Mammary microvascular endothelial cell (primary cell): ENCODE data around the genes CCDC69 and SLC36A2.

DNA sequence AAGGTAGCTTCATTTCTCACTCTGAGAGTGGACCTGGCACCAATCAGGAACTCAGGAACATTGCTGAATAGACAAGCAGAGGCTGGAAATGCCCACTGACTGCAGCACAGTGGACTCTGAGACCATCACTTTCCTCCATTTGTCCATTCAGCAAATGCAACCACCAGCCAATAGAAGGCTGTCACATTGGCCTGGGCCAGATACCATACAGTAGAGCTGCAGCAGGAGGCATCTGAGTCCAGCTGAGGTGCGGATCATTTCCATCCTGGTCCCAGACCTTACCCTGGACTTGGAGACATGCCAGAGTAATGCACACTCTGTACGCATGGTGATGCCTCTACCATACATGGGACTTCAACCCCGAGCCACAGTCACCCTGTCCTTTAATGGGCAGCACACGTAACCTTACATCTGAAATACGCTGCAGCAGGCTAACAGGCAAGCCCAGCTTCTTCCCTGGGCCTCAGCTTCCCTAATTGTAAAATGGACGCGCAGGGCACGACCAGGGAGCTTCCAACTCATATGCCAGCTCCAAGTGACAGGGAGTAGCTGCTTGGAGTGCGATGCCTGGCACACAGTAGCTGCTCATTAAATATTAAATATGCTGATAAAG, 18.0 kb downstream of the TNIP1 start:
- RAMPAGE, long total RNA = no peak

- RAMPAGE, long total RNA = no peak
Measured at GRCh38 chr5:151098629-151098811, 17.7 kb upstream of the TNIP1 start.

GRCh38 chr5:151150284-151151309, 7.0 kb downstream of the ANXA6 start:
- RAMPAGE, long total RNA = no peak

GRCh38 chr5:151217553-151218030, 6.3 kb downstream of the CCDC69 start:
- RAMPAGE, long total RNA = no peak

- RAMPAGE, long total RNA = start-site peak on the minus strand at chr5:151224055-151224093, 693 and 61 reads in 2 replicates
Measured at GRCh38 chr5:151223588-151224385, at the start of gene CCDC69. Gene CCDC69, minus strand, starts transcription at chr5:151224092.

- RAMPAGE, long total RNA = no peak
Measured at GRCh38 chr5:151230014-151230434, 6.1 kb upstream of the CCDC69 start.

GRCh38 chr5:151253590-151254132, 676 bp downstream of the GM2A start:
- RAMPAGE, long total RNA = no peak

- RAMPAGE, long total RNA = no peak
Measured at GRCh38 chr5:151263825-151264618, 11.0 kb downstream of the GM2A start.

DNA sequence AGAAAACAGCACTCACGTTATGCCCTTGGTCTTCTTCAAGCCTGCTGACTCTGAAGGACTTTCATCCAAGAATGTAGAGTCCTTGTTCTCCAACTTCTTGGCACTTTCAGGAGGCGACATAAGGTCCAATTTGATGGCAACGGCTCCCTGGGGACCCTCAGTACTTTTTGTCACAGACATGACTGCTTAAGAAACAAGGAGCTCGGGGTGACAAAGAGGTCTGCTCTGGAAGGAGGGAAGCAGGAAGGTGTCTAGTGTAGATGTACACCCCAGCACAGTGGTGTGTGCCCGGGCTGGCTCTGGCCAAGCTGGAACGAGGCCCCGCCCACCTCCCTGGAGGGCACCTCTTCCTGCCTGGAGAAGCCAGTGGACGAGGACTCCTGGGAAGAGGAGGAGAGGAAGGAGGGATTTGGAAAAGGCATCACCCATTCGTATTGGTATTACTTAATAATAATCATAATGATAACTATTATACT, at the start of gene SLC36A2:
Gene SLC36A2 (minus strand): TSS at position 279 of the 476 bp plus-strand sequence.
- RAMPAGE, long total RNA = no peak

DNA sequence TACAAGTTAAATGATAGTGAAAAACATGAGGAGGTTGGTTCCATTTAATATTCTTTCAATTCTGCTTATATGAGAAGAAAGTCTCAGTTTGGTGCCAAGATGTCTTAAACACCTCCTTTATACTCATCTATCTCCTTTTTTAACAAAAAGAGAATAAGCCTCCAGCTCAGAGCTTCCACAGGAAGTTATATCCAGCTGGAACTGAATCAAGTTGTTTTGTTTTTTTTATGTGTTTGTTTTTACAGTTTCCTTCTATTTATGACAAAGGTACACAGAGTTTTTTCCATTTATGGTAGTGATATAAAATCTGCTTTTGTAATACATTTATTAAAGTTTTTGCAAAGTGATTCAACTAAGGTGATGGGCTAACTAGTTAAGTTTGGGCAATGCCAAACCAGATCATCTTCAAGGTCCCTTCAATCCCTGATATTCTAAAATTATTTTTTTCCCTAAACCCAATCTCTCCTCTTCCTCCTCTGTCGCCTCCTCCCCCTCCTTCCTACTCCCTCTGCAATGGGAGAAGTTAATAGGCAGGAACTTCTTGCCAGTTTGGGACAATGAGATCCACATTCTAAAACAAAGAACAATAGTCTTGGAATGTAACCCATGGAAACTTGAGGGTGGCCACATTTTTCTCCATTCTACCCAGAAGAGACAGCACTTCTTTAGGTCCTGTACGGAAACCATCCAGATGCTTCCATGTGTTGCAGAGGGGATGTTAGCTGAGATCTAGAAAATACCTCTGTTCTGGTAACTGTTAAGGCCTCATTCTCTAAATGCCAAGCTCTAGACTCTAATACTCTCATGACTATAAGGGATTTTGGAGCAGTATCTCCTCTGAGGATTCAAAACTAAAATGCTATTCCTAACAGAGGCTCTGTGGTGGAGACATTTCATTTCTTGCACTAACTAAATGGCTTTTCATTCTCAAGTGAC, 10.1 kb downstream of the SPARC start:
- RAMPAGE, long total RNA = no peak

GRCh38 chr5:151709086-151709688, 22.5 kb upstream of the SPARC start:
- RAMPAGE, long total RNA = no peak

GRCh38 chr5:151745057-151745738, 13.2 kb downstream of the ATOX1 start:
- RAMPAGE, long total RNA = no peak

DNA sequence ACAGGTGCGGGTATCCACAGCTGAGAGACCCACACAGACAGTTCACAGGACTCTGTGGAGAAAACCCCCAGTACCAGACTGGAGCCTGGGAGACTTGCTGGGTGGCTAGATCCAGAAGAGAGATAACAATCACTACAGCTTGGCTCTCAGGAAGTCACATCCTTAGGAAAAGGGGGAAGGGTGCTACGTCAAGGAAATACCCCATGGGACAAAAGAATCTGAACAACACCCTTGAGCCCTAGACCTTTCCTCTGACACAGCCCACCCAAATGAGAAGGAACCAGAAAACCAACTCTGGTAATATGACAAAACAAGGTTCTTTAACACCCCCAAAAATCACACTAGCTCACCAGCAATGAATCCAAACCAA, 23.3 kb downstream of the FAM114A2 start:
- RAMPAGE, long total RNA = no peak

GRCh38 chr5:154352656-154353091, 93.1 kb upstream of the SAP30L start:
- RAMPAGE, long total RNA = no peak

- RAMPAGE, long total RNA = no peak
Measured at GRCh38 chr5:154405198-154405868, 40.5 kb upstream of the SAP30L start.

DNA sequence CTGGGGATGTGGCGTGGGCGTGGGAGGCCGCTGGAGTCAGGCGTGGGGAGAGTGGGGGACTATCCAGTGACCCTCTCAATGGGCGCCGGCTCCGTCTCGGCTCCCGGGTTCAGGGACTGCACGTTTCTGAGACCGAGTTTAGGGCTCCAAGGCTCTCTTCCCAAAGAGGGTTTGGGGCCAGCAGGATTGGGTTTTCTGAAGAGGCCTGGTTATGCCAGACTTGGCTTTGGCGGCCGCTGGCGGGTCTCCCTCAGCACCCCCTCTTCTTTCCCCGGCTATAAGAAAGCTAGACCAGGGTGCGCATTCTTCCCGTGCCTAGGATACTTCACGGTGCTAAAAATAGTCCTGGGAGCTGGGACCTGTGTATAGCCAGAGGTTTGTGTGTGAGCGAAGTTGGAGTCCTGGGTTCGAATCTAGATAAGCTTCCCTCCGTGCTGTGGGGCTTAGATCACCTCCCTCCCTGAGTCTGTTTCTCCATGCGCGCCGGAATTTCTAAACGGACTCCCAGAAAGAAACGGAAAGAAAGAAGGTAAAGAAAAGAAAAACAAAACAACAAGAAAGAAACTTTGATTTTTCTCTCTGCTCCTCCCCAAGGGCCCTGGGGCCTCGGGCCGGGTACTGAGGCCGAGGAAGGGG, 5.0 kb downstream of the HAND1 start:
- RAMPAGE, long total RNA = no peak

DNA sequence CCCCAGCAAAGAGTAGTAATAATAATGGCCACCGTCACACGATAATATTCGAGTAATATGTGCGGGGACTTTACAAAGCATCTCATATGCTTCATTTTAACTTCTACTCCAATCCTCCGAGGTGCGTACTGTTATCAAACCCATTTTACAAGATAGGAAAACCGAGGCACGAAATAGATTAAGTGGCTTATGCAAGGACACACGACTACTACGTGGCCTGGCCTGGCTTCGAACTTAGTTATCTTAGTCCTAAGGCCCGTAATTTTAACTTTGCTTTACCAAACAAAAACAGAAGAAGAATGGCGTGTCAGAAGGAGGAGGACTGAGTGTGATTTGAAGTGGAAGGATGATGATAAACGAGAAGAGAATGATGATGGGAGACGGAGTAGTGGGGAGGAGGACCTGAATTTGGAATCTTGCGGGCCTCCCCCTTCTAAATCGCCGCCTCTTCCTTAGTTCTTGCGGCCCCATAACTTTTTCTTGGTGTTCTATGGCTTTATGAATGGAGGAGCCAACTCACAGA, 531 bp downstream of the CNOT8 start:
- RAMPAGE, long total RNA = no peak

DNA sequence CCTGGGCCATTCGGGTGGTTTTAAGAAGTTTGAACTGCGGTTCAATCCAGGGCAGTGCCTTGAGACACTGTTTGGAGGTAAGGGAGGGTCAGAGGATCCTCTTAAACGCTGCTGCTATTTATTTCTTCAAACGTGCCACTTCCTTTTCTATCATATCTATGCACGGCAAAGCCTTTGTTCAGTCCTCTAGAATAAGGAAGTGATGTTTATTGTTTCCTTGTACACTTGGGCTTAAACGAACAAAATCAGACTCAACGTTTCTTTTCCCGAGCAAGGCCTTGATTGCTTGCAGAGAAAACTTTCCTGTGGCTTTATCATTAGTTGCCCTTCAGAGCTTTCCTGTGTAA, 966 bp downstream of the CNOT8 start:
- RAMPAGE, long total RNA = no peak

DNA sequence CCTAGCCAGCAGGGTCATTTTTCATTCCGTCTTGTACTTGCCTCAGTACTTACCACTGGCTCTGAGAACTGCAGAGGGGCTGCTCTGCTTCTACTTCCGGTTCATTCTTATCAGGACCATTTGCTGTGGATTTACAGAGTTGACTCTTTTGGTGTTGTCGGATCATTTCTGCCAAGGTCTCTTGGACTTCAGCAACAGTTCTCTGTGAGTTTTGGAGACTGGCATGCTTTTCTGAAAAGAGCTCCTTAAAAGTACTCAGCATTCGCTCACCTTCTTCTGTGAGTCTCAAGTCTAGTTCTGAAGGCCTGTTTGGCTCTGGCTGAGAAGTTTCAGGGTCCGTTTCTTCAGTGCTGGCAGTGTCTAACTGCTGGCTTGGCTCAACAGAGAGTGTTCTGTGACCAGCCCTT, 32.8 kb downstream of the CNOT8 start:
- RAMPAGE, long total RNA = no peak

DNA sequence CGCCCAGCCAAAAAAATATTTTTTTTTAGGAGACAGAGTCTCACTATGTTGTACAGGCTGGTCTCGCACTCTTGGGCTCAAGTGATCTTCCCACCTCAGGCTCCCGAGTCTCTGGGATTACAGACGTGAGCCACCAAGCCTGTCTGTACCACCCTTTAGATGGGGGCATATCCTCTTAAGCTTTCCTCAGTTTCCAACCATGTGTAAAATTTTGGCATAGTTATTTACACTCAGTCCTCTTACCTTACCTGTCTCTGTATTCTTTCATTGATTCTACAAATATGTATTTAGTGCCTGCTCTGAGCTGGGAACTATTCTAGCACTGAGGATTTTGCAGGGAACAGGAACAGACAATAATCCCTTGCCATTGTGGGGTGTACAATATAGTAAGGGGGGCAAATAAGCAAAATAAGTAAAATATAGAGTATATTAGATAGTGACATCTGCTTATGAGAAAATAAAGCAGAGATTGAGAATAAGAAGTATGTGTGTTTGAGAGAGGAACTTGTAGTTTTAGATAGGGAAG, 3.4 kb downstream of the MRPL22 start:
- RAMPAGE, long total RNA = no peak